ENCODE measurements around a stretch of chr9.

GRCh38 chr9:129624911-129625551, 932 bp upstream of the NTMT1 start:
- RRBS = no CpG with 5 or more reads among the region's 21 CpGs

GRCh38 chr9:129632960-129633973, 7.3 kb downstream of the NTMT1 start:
- RRBS = no CpG with 5 or more reads among the region's 13 CpGs

DNA sequence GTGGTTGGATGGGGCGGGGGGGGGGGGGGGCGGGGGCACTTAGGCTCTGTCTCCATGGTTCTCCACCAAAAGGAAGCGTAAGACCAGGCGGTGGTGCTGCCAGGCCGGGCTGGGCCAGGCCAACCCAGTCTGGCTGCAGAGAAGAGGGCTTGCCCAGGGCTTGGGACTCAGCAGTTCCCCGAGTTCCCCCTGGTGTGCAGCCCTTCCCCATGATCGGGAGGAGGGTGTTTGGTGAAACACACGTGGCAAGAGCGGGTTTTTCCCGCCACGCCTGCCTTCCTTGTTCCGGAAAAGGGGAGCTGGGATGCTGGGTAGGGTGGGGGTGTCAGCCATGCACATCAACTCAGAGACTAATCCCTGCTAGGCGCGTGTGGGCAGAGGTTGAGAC, 32.8 kb downstream of the PRRX2 start:
- RRBS = no CpG with 5 or more reads among the region's 14 CpGs

- RRBS = 76% methylated on average over 15 of the region's 25 CpGs
Observed at GRCh38 chr9:129751788-129752559, 868 bp downstream of the PTGES start.

DNA sequence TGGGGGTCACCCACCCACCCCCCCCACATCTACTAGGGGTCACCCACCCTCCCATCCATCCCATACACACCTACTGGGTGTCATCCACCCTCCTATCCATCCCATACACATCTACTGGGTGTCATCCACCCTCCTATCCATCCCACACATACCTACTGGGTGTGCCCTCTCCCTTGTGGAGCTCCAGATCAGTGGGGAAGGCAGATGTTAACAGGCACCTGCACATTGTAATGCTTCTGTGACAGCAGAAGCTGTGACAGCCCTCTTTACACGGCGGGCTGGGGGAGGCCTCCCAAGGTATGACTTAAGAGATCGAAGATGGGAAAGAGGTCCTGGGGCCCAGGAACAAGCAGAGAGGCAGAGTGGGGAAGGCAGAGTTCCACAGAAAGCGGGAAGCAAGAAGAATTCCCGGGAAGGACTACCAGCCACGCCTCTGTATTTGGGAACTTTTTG, 9.5 kb downstream of the TOR1A start:
- RRBS = no CpG with 5 or more reads among the region's 6 CpGs

- RRBS = 94% methylated on average over 4 of the region's 44 CpGs
Observed at GRCh38 chr9:129880642-129881983, 45.9 kb downstream of the USP20 start.

- RRBS = no CpG with 5 or more reads among the region's 24 CpGs
Observed at GRCh38 chr9:129884210-129885045, 49.2 kb downstream of the USP20 start.

DNA sequence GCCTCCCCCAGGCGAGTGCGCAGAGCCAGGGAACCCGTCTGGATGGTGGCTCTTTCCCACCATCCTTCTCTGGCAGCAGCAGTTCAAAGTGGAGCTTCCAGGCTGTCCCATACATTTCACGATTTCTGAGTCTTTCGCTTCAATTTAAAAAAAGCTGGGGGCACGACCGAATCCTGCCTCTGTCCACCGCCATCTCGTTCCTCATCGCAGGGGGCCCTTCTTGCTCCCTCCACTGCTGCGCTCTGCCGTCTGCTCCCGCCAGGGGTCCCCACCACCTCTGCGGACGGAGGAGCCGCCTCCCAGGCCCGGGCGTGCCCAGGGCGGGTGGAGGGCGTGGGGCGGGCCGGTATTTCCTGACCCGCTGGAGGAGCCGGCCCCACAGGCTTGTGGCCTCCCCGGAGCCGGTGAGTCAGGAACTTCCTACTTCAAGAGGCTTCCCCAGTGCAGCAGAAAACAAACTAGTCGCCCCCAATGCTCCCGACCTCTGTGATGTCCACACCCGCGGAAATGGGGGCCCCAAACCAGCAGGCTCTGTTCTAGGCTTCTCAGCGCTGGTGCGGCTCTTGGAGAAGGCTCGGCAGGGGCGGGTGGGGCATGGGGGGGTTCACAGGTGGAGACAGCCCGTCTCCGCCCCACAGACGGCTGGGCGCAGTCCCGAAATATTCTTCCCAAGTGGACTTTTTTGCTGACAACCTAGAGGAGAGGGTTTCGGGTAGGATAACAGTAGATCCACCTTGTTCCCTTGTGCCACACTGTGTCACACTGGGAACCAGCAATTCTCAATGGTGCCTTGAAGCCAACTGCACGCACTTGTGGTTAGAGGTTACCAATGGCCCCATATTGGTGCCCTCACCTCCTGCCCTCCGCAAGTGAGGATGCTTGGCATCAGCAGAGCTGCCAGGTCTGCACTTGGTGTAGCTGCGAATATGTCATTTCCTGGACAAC, 50.6 kb downstream of the USP20 start:
- RRBS = 2% methylated on average over 6 of the region's 43 CpGs

DNA sequence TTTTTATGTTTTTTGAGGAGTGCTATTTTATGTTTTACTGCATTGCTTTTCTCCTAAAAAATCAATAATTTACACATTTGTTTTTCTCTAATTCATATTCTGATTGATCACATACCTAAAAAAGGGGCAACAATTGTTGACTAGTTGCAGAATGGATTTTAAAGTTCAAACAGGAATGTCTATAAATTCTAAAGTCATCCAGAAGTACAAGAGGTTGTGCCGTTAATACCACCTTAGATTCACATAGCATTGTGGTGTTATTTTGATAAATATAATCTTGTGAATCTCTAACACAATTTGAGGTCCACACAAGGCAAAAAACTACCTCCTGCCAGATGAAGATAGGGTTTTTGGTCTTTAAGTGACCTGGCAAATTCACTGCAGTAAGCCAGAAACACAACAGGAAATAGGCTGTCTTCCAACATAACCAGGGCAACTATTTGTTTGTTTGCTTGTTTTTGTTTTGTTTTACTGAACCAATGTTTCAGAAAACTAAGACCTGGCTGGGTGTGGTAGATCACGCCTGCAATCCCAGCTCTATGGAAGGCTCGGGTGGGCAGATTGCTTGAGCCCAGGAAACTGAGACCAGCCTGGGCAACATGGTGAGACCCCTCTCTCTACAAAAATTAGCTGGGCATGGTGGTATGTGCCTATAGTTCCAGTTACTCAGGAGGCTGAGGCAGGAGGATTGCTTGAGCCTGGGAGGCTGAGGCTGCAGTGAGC, 95.4 kb downstream of the USP20 start:
- RRBS = no CpG with 5 or more reads among the region's 3 CpGs

DNA sequence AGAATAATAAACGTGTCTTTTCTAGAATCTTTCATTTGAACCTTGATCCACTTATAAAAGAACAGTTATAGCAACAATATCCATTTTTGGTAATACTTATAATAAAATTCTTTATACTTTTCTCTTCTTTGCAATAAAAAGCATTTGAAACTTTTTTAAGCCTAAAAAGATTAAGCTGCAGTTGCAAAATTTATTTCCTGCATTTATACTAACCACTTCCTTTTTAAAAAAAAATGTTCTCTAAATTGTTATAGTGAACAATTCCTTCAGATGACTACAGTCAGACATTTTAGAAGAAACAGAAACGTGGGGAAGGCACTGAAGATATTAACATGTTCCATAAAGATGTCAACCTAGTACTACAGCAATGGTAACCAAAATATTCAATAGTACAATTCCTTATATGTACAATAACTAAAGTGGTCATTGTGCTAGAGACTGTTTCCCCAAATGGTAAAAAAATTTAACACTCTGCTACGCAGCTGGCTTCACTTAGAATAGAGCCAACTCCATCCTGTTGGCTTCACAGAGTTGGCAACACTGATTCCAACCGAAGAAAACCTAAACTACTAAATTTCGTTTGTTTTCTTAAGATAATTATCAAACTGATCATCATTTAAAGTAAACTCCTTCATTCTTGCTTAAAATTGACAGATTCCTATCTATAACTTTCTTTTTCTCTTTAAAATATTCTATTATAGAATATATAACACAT, 97.7 kb downstream of the FNBP1 start:
- RRBS = no CpG with 5 or more reads among the region's 5 CpGs

GRCh38 chr9:130008379-130009010, 34.5 kb downstream of the FNBP1 start:
- RRBS = no CpG with 5 or more reads among the region's 6 CpGs

DNA sequence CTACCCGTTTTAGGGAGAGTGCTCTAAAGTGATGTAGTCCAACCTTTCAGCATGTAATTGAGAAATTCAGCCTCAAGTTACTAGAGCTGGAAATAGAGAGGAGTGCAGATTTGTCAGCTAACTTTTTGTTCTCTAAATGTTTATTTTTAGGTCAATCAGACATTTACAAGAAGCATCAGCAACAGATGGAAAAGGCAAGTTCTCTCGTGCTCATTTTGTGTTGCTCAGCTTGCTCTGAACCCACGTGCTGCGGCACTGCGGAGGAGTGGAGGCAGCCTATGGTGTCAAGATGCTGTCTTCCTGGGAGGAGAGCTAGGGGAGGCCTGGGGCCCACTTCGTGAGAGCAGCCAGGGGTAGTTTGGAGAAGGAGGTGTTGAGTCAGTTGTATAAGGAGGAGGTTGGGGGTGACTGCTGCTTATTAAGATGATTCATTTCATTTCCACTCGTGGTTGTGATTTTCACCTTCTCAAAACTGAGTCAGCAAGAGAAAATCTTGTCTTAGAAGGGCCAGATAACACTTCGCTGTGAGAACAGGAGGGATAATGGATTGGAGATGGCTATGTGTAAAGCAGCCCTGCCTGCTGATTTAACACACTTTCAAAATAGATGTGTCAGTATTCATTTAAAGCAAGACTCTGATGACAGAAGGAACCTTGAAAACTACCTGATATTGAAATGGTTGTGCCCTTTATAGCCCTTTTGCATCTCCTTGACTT, 53.8 kb downstream of the GPR107 start:
- RRBS = no CpG with 5 or more reads among the region's 8 CpGs

DNA sequence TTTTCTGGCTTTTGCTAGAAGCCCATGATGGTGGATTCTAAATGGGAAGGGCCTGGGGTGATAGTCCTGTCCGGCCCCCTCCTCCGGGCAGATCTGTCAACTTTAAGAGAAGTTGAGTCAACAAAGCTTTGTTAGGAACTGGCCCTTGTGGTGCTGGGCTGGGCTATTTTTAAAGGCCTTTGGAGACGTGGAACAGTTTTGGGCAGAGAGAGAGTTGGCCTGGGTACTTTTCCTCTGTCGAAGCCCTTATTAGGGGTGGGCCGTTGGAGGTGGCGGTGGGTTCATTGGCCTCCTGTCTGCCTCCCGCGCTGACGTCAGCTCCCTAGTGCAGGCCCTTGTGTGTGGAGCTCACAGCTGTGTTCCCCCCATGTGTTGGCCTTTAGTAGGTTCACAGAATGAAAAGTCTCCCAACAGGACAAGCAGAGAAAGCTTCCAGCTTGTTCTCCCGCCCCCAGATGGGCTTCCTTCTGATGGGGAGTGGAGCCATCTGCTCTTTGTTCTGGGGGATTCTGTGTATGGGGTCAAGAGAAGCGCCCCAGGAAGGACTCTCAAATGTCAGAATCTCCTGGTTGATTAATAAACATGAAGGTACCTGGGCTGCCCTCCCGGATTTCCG, 2.7 kb downstream of the NCS1 start:
- RRBS = 92% methylated on average over 2 of the region's 13 CpGs

- RRBS = 67% methylated on average over 1 of the region's 8 CpGs
Observed at GRCh38 chr9:130185958-130186405, 13.8 kb downstream of the NCS1 start.

- RRBS = no CpG with 5 or more reads among the region's 19 CpGs
Observed at GRCh38 chr9:130193307-130193977, 21.2 kb downstream of the NCS1 start.

DNA sequence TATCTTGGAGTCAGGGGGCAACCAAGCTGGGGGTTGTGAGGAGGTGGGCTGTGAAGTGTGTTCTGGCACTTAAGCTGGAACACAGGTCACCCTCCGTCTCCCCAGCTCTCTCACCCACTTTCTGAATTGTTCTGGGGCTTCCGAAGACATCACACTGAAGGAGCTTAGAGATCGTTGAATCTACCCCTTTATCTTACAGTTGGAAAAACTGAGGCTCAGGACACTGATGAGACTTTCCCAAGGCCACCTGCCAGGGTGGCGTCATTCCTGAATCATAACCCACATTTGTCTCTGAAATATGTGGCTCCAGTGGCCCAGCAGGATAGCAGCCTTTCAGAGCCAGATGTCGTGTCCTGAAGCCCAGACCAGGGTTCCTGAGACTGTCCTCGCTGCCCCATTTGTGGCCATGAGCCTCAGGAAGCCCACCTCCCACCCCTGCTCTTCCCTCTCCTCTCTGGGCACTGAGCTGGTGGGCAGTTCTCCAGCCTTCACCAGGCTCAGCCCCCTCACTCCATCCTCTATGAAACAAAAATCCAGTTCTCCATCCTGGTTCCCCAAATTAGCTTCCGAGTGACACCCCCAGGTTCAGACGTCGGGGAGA, 2.3 kb downstream of the HMCN2 start:
- RRBS = no CpG with 5 or more reads among the region's 9 CpGs

DNA sequence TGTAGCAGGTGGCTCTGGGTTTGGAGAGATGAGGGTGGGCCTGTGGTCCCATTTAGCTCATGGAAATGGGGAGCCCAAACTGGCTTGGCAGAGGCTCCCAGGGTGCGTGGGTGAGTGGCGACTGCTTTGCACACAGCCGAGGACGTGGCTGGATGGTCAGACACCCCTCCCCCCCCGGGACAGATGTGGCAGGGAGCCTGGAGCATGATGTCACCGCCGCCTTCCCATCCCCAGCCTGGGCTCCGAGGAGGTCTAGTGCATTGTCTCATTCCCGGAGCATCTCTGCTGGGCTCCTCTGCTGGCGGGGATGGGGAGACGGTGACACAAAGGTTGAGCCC, 35.9 kb downstream of the HMCN2 start:
- RRBS = 73% methylated on average over 3 of the region's 11 CpGs

DNA sequence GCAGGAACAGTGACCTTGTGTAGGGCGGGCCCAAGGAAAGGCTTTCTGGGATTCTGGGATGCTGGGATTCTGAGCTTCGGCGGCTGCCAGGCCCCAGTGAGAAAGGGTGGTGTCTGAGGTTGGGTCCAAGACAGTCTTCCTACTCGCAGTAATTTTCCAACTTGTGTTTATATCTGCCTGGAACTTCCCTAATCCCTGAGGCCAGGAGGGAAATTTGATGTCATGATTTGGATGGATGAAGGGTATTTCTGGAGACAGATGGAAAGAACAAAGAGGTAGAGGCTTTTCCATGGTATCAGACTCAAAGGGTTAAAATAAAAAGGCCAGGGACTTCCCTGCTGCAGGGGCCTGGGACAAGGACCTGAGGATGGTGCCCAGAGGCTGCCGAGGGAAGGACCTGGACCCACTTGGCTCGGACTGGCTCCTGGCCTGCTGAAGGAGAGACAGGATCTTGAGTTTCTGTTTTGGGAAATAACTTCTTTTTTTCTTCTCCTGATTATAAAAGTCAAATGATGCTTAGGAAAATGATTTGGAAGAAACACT, 52.5 kb downstream of the HMCN2 start:
- RRBS = no CpG with 5 or more reads among the region's 6 CpGs

DNA sequence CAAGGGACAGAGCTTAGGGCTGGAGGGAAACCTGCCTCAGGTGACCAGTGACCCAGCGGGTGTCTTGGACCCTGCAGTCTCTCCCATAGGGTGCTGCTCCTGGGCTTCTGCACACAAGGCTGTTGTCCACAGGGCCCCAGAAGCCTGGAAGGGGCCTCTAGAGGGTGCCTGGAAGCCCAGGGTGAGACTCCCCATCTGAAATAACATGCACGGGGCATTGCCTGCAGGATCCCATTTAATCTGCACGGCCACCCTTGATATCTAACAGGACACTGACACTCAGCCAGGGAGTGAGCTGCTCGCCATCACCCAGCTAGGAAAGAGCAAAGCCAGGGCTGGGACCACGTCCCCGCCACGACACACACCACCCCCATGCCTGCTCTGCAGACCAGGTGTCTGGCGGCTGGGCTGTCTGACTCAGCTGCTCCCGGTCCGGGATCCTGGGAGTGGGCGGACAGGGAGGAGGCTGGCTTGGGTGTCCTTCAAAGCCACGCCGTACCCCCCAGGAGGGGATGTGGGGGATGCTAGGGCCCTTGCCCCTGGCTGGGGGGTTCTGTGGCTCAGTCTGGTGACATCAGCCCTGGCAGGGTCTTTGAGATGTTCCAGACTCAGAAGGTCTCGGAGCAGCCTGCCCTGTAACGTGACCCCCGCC, 62.1 kb downstream of the HMCN2 start:
- RRBS = no CpG with 5 or more reads among the region's 16 CpGs

- RRBS = no CpG with 5 or more reads among the region's 11 CpGs
Observed at GRCh38 chr9:130351862-130352460, 86.4 kb downstream of the HMCN2 start.

All from mononuclear cell (primary cell).